H7 (cell line): Measurements from ENCODE around the gene GPATCH3.

GRCh38 chr1:26863403-26863916 lies 511 bp downstream of the SFN start:
- RAMPAGE, long total RNA: no peak

DNA sequence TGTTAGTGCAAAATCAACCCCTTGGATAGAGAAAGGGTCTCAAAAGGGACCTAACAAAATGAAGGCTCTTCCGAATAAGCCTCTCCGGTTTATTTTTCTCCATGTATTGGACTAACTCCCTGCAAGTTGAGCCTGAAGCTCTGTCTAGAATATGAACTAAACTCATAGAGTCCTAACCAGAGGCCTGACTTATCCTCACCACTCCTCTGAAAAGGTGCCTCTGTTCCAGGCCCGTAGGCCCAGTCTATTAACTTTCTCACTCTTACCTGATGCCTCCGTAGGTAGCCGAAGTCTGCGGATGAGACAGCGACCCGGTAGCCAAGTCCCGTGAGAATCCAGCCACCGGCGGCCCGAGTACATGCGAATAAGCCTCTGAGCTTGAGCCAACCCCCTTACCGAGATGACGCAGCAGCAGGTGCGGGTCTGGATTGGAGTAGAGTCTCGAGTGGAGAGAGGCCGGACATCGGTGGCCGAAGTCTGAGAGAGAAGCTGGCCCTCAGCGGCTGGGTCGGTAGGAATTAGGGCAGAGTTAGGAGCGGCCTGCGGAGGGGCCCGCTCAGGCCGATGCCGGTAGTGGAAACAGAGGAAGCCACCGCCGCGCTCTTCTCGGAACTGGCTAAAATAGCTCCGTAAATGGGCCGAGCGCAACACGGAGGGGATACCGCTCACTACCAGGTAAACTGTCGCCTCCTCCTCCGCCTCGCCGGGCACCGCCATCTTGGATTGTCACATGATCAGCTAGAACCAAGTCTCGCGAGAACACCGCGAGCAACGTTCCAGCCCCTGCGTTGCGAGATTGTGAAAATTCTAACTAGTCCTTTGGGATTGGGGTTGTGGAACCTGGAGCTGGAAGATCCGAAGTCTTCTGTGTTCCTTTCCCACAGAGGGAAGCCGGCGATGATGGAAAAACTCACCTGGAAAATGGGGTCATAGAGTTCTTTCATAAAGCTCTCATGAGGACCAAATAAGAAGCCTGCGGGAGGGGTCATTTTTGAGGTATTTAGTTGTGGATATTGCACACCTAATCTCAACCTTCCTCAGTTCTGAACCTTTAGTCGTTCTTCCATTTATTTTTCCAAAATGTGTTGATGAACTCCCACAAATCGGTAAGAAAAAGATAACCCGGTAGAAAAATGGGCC lies at the start of gene GPATCH3:
Gene GPATCH3 (minus strand): TSS at position 742 of the 1,140 bp plus-strand sequence.
- RAMPAGE, long total RNA: no peak

- RAMPAGE, long total RNA: no peak
Observed at GRCh38 chr1:26966819-26967265, 6.6 kb upstream of the KDF1 start.

DNA sequence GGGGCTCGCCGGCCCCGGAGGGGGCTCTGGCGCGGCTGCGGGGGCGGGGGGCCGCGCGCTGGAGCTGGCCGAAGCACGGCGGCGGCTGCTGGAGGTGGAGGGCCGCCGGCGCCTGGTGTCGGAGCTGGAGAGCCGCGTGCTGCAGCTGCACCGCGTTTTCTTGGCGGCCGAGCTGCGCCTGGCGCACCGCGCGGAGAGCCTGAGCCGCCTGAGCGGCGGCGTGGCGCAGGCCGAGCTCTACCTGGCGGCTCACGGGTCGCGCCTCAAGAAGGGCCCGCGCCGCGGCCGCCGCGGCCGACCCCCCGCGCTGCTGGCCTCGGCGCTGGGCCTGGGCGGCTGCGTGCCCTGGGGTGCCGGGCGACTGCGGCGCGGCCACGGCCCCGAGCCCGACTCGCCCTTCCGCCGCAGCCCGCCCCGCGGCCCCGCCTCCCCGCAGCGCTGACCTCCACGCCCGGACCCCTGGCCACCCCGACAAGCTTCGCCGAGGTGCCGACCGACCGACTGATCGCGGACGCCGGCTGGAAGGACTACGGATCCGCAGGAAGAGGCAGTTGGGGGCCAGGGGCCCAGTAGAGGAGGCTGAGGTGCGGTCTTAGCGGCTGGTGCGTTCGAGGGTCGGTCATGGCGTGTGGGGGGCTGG lies 657 bp downstream of the TRNP1 start:
- RAMPAGE, long total RNA: no peak

DNA sequence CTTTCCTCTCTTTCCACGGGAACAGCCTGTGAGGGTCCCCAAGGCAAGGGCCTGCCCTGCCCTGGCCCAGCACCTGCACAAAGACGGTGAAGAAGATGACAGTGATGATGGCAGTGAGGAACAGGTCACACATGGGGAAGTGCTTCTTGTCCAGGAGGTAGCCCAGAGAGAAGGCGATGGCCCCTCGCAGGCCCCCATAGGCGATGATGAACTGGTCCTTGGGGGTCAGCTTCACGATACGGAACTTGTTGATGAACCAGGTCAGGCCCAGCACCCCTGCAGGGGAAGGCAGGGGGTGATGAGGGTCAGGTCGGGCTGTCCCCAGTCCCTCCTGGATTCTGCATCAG lies 49.1 kb downstream of the SLC9A1 start:
- RAMPAGE, long total RNA: no peak

DNA sequence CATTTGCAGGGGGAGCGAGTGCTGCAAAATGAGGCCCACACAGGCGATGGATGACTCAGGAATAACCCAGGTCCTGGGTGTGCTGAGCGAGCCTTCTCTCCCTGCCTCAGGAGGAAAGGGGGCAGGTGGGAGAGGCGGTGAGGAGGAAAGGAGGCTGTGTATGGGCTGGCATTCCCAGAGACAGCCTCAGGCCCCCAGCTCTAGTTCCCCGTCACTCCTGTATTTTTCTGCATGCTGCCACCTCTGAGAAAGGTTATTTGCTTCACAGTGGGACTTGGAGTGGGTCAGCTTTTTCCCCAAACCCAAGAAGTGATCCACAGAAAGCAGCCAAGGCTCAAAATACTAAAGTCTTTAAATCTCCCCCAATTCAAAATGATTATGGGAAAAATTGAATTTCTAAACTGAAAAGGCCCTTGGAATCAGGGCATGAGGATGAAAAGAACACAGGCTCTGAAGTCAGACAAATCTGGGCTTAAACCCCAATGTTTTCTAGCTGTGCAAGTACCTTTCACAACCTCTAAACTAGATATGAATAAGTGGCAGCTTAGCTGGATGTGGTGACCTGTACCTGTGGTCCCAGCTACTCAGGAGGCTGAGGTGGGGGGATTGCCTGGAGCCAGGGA lies 8.7 kb downstream of the SLC9A1 start:
- RAMPAGE, long total RNA: no peak

DNA sequence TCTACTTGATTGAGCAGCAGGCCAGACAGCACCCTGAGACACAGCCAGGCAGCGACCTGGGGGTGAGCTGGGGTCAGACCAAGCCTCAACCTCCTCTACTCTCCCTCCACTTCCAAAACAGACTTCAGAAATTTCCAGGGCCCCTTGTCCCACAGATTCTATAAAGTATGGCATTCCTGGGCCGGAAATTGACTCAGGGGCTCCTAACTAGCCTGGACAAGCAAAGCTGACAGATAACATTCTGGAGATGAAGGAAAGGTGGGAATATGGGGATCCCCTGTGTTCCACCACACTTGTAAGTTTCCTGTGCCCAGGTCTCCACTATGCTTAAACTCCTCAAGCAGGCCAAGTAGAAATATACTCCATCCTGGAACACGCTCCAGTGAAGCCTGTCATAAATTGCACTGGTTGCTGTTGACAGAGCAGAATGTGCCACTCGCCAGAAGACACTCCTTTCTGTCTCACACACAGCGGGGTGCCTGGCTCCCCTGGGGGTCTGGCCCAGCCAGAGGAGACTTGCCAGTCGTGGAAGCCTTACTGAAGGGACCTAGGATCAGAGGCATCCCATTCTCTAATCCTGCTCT lies 1.7 kb downstream of the SLC9A1 start:
- RAMPAGE, long total RNA: no peak

GRCh38 chr1:27191761-27192512 lies 37.0 kb upstream of the SLC9A1 start:
- RAMPAGE, long total RNA: no peak

DNA sequence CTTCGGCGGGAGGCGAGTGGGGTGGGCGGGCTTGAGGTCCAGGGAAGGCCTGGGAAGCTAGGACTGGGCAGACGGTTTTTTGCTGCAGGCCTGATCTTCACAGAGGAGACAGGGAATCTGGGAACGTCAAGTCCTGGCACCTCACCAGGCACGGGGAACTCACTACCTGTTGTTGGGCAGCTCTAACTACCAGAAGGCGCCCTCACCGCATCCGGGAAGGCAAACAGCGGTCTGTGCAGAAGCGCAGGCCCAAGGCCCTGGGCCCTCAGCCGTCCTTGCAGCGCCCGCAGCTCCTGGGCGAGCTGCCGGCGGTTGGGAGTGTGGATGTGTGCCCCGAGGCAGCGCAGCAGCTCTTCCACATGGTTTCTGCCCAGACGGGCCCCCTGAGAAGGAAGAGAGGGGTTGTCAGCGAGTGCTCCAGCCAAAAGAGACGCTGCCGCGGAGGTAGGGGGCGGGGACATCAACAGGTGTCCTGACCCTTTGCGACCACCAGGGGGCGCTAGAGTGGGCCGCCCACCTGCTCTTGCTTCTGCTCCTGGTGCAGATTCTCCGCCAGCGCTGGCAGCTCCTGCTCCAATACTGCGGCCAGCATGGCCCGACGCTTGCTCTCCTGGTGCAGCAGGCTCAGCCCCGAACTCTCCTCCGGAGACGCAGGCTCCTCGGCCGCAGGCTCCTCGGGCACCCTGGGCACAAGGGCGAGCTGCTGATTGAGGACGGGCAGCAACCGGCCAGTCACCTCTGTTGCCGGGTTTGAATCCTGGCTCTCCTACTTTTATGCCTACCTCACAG lies 9.4 kb downstream of the MAP3K6 start:
- RAMPAGE, long total RNA: no peak

- RAMPAGE, long total RNA: no peak
Observed at GRCh38 chr1:27397029-27397541, 4.7 kb downstream of the GPR3 start.

DNA sequence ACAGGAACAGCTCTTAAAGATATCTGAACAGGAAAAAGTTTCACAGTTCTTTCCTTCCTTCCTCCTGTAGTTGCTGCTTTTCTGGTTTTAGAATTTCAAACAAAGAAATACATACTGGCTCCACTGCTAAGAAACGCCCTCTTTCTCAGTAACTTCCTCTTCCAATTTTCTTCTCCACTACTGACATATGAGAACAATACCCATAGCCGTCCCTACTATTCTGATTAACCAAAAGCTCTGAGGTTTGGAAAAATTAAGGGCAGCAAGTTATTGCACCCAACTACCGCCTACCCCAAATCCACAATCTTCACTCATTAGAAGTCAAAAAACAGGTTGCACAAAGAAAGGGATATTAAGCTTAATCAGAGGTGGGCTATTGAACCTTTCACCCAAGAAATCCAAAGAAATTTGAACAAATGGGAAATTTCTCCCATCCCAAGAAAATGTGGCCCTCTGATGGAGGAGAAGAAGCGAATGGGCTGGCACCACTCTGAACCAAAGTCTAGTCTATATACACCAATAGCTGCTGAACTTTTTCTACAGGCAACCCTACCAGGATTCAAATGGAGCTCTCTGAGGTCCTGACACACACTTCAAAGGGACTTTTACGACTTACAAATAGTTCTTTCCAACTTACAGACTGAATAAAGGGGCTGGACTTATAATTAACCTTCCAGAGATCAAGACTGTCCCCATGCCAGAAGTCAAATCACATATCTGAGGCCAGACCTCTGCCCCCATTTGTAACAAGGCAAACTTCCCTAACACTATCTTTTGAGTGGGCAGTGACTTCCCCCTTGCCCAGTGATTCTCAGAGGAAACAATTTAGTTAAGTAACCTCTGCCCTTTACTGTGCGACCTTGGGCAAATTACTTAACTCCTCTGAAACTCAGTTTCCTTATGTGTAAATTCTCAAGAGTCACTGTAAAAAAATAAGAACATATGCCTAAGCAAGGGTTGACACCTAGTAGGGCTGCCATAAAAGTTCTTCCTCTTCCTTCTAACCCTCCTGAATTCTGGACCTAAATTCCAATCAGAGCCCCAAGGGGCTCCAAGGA lies 1.6 kb downstream of the WASF2 start:
- RAMPAGE, long total RNA: no peak

- RAMPAGE, long total RNA: no peak
Observed at GRCh38 chr1:27520417-27521223, 30.7 kb upstream of the WASF2 start.

DNA sequence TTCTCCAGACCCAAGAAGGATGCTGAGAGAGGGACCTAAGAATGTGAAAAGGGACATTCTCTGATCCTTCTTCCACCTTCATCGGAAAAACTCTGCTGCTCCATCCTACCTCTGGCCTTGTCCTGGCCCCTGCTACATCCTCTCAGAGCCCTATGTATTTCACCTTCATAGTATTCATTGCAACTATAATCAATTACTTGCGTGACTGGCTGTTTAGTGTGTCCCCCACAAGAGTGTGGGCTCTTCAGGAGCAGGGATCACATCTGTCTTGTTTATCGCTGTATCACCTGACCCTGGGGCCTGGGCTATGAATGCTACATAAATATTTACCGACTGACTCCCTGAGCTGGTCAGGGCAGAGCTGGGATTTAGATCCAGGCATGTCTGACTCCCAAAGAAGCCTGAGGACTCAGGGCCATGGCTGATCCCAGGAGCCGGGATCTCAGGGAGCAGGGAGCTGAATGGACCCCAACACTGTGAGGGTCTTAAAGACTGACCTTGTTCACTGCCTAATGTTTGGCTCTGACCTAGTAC lies 49.7 kb downstream of the AHDC1 start:
- RAMPAGE, long total RNA: no peak

- RAMPAGE, long total RNA: no peak
Observed at GRCh38 chr1:27555348-27555755, 48.6 kb downstream of the AHDC1 start.

- RAMPAGE, long total RNA: no peak
Observed at GRCh38 chr1:27597665-27598748, 5.9 kb downstream of the AHDC1 start.

DNA sequence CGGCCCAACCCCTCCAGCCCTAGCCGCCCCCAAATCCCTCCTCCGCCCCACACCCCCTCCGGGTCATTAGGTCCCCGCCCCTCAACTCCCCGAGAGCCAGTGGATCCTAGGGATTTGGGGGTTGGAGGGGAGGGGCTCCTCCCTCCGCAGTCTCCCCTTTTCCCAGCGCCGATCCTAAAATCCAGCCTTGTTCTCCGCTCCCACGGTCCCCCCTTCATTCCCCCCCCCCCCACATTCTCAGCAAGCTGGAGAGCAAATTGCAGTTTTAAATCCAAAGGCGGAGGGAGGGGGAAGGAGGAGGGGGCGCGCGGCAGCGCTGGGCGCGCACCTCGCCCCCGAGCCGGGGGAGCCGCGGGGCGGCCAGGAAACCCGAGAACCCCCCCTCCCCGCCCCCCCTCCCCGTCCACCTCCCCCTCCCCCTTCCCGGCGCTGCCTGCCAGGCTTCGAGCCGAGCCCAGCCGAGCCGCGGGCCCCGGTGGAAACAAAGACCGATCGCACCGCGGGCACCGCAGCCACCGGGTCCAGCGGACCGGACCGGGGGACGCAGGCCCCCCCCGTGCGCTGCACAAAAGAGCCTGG lies 1.1 kb downstream of the AHDC1 start:
- RAMPAGE, long total RNA: no peak

DNA sequence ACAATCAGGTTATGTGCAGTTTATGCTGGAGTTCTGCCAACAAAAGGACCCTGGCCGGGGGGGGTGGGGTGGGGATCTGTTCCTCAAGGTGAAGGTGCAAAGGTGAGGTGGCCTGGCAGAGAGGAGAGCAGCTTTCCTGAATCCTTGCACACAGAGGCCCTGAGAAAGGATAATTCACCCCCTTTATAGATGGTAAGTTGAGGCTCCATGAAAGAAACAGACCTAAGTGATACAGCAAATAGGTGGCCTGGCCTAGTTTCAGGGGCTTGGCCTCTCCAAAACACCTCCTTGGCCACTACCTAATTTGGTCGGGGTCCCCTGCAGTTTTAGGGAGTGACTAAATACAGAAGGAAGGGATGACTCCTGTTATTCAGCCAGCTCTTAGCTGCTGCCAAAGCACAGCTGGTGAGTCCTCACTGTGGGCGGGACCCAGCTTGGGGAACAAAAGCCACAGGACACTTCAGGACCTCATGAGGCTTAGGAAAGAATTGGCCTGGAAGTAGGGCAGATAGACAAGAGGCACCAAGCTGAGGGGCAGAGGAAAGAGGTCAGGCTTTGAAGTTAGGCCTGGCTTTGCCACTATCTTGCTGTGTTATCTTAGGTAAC lies 16.0 kb downstream of the IFI6 start:
- RAMPAGE, long total RNA: no peak

- RAMPAGE, long total RNA: no peak
Observed at GRCh38 chr1:27668997-27669683, 2.9 kb downstream of the IFI6 start.

DNA sequence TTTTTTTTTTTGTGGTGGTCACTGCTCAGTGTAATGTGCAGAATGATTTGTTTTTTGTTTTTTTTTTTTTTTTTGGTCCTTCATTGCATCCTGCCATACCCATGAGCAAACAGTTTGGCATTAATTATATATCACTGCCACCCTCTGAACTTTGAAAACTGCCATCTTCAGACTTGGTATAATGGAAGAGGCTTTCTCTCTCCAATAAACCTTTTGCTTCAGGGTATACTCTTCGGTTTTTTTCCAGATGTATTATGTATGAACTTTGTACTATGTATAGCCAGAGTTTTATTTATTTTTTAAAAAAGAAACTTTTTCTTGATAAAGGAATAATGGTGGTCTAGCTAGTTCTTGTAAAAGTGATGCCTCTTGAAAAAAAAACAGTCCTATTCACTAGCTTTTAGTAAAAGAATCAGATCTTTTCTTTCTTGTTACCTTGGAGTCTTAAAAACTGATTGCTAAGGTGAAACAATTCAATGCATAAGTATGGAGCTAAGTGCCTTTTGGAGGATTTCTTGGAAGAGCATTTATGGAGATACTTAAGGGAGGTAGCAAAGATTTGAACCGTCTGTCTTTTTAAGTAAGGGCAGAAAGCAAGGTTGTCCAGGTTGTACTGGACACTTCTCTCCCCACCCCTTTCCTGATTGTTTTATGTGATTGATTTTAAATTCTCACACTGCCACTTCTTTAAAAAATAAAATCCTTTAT lies 12.0 kb upstream of the STX12 start:
- RAMPAGE, long total RNA: no peak

DNA sequence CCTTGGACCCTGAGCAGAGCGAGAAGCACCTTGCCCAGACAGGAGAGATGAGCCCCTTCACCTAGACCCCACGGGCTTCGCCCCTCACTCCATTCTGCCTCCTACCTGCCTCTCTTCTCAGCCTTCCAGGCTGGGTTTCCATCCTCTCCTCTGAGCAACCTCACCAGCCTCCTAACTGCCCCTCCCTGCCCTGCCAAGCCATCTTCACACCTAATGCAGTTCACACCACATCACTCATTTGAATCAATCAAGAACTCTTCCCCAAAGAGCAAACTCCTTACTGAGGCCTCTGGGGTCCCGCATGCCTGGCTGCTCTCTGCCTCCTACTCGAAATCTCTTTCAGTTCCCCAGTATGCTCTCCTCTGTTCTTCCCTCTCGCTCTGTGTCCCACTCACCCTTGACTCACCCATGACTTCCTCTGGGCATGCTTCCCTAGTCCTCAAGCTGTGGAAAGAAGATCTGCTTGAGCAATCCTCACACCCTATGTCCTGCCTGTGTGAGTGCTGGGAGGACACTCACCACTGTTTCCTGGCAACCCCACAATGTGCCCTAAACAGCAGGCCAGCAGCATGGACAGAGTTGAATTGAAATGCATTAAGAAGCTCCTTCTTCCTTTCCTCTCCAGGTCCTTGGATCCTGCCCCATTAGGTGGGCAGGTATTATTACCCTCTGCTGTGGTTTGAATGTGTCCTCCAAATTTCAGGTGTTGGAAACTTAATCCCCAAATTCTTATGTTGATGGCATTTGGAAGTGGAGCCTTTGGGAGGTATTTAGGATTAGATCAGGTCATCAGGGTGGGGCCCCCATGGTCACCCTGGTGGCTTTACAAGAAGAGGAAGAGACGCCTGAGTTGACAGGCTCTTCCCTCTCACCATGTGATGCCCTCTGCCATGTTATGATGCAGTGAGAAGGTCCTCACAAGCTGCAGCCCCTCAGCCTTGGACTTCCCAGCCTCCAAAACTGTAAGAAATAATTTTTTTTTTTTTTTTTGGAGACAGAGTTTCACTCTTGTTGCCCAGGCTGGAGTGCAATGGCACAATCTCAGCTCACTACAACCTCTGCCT lies 9.1 kb upstream of the THEMIS2 start:
- RAMPAGE, long total RNA: no peak